ENCODE measurements around the genes ATG9B, ABCB8 and SMARCD3.

DNA sequence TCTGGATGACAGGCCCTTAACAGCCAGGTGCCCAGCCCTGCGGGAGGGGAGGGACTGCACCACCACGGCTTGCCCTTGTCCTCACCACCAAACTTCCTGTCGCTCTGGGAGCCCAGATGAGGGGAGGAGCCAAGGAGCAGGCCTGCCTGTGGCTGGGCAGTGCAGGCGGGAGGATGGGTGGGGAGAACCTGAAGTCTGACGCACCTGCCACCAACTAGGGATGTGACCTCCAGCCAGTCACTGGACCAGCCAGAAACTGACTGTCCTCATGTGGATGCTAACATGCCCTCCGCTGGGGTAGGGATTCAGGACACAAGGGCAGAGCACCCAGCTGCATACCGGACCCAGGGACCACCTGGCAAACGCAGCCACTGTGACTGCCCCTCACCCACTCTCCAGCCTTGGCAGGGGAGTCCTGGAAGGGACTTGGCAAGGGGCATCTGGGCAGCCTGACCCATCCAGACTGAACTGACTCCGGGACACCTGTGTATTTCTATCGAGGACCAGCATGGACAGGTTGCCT lies 35.8 kb downstream of the KCNH2 start:
- PRO-cap, 2 experiments, result no peak in any of the 2 experiments

DNA sequence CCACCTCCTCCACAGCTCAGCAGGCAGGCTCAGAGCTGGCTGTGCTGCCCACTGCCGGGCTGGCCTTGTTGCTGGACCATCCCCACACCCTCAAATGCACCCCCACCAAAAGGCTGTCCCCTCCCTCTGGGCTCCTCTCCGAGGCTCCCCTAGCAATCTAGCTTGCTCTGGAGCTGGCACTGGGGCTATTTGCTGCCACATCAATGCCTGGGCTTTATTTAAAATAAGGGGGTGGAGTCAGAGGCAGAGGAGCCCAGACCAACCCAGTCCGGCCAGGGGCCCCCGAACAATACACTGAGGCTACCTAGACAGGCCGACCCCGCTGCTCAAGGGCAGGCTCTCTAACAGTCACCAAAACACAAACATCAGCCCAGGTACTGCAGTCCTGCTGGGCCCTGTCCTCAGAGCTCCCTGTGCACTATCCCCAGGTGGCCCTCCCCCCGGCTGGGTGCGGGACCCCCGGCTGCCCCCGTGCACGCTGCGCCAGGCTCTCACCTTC lies 14.6 kb downstream of the ATG9B start:
- PRO-cap, 2 experiments, result no peak in any of the 2 experiments

GRCh38 chr7:151017442-151018084 lies 6.7 kb downstream of the ATG9B start:
- PRO-cap, 2 experiments, result no peak in any of the 2 experiments

- PRO-cap, 2 experiments, result no peak in any of the 2 experiments
Observed at GRCh38 chr7:151024131-151024648, at the start of gene ATG9B. Gene ATG9B (minus strand): TSS chr7:151024494.

- PRO-cap, 2 experiments, result peak in 2 of 2 experiments; most common plus-strand start chr7:151028452 (in 2); most common minus-strand start chr7:151028682 (in 1)
Observed at GRCh38 chr7:151028369-151029067, at the start of gene ABCB8. Gene ABCB8 (plus strand): TSS chr7:151028450.

- PRO-cap, 2 experiments, result no peak in any of the 2 experiments
Observed at GRCh38 chr7:151047974-151048475, 306 bp upstream of the ASIC3 start.

DNA sequence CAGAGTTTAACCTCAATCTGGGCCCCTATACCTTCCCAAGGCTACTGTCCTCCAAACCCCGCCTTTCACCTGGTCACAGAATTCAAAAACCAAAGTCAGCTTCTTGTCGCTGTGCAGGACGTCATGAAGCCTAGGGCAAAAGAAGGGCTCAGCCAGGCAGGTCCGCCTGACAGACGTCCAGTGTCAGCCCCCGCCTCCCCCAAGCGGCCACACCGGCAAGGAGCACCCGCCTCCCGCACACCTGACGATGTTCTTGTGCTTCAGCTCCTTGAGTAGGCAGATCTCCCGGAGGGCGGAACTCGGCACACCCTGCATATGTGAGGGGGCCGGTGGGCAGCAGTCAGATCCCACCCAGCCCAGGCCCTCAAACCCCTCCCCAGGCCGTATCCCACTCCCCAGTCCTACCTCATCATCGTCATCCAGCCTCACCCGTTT lies 1.0 kb downstream of the CDK5 start:
- PRO-cap, 2 experiments, result no peak in any of the 2 experiments

- PRO-cap, 2 experiments, result no peak in any of the 2 experiments
Observed at GRCh38 chr7:151073991-151074804, 6.4 kb downstream of the FASTK start.

DNA sequence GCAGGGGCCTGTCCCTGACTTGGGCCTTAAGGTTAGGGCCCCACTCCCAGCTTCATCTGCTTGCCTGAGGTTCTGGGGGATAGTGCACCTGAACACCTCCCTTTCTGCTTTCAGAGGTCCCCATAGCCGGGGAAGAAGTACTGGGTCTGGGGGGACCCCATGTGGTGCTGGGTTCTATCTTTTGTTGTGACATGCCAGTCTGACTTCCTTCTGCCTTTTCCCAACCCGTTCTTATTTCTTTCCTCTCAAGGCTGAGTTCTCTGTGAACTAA lies 1.8 kb downstream of the AGAP3 start:
- PRO-cap, 2 experiments, result no peak in any of the 2 experiments

DNA sequence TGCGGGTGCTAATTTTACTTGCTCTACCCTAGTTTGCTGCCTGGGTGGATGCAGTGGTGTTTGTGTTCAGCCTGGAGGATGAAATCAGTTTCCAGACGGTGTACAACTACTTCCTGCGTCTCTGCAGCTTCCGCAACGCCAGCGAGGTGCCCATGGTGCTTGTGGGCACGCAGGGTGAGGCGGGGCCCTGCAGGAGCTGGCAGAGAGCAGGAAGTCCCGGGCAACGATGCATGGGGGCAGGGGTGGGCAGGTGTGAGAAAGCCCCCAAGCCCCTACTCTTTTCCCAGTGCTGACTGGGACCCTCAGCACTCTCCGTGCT lies 31.3 kb downstream of the AGAP3 start:
- PRO-cap, 2 experiments, result no peak in any of the 2 experiments

- PRO-cap, 2 experiments, result no peak in any of the 2 experiments
Observed at GRCh38 chr7:151142231-151143012, 25.1 kb downstream of the GBX1 start.

DNA sequence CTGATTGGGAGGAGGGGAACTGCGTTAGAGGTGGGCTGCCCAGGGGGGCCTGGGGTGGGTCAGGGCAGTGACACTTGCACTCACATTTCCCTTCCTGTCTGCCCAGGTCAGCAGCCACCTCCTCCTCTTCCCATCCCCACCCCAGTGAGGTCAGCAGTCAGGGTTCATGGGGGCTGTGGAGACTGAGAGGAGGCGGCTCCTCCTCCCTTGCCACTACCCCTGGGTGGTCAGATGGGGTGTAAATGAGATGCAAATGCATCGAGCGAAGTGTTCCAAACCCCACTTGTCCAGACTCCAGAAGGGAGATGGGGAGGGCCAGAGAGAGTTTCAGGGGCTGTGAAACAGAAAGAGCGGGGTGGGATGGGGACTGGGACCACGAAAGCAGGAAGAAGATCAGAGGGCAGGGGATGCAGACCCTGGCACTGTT lies 2.0 kb downstream of the SMARCD3 start:
- PRO-cap, 2 experiments, result no peak in any of the 2 experiments

- PRO-cap, 2 experiments, result peak in 2 of 2 experiments; most common plus-strand start chr7:151248062 (in 1); most common minus-strand start chr7:151248021 (in 1)
Observed at GRCh38 chr7:151247940-151248493, 477 bp downstream of the SMARCD3 start.

- PRO-cap, 2 experiments, result peak in 2 of 2 experiments; most common plus-strand start chr7:151248811 (in 1); most common minus-strand start chr7:151248780 (in 2)
Observed at GRCh38 chr7:151248494-151249014, at the start of gene SMARCD3. Gene SMARCD3 (minus strand): TSS chr7:151248694.

- PRO-cap, 2 experiments, result peak in 2 of 2 experiments; most common plus-strand start chr7:151251515 (in 1)
Observed at GRCh38 chr7:151251038-151251621, 2.6 kb upstream of the SMARCD3 start.

DNA sequence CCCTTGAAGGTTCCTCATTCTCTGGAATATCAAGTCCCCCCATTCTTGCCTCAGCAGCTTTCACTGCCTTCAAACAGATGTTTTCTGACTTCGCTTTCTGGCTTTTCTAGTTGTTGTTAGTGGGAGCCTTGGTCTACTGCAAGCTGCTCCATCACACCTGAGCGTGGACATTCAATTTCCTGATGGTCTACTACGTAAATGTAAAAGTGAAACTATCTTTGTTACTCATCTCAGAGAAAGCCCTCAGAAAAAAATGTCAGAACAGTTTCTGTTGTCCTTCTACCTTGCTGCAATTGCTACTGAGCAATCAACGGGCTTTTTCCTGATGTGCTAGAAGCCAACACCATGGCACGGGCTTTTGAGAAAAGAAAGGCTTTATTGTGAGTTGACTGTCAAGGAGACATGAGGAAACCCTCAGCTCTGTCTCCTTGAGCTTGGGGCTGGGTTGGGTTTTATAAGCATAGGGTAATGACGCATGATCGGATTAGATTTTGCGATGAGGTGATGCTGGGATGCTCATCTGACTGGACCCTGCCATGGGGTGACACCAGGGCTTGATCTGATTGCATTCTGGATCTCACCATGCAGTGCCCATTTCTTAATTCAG lies 1.5 kb upstream of the NUB1 start:
- PRO-cap, 2 experiments, result no peak in any of the 2 experiments

DNA sequence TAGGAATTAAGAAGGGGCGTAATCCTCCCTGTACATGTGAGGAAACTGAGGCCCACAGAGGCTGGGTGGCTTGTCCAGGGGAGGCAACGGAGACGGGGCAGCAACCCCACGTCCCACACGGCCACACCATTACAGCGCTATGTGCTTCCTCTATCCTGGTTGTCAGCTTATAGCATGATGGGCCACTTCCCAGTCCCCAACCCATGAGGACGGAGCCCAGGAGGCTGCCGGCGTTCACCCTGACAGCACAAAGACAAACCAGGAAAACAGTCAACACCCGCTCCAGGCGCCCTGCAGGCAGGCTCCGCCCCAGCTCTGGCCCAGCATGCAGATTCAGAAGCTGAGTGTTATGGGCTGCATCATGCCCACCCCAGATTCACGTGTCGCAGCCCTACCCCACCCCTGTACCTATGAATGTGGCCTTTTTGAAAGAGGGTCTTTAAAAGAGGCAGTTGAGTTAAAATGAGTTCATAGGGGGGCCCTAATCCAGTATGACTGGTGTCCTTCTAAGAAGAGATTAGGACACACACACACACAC lies 14.8 kb downstream of the WDR86 start:
- PRO-cap, 2 experiments, result no peak in any of the 2 experiments

DNA sequence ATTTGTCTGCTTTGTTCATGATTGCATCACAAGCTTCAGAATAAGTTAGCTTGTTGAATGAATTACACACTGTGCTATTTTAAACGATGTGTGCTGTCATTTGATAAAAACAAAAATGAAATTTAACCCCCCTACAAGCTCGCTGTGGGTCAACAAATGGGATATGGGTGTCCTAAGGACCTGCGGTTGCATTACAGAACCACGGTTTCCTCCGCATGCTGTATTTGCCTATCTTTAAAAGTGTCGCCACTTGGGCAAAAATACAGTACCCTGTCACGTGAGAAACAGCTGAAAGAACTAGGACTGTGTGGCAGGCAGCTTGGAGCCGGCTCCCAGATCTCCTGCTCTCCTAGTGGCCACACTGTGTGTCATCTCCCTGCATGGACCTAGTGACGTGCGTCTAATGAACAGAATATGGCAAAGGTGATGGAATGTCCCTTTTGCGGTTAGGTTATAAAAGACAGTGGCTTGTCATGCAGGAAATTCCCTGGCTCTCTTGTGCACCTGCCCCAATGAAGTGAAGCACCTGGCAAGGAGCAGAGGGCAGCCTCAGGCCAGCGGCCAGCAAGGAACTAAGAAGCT lies 32.9 kb upstream of the CRYGN start:
- PRO-cap, 2 experiments, result no peak in any of the 2 experiments

- PRO-cap, 2 experiments, result no peak in any of the 2 experiments
Observed at GRCh38 chr7:151506703-151507409, 12.8 kb downstream of the RHEB start.

DNA sequence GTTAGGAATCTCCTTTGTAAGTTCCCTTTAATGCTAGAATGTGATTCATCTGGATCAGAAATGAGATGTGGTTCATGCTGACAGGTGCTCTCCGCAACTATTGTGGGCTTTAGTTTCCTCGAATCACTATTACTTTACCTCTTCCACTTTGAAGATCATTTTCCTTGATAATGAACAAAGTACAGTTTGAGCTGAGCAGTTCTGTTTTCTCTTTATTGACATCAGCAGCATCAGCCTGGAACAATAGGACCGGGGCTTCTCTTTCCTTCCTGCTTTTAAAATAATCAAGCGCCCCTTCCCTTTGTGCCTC lies 66.8 kb upstream of the RHEB start:
- PRO-cap, 2 experiments, result no peak in any of the 2 experiments

Measured in heart right ventricle (tissue), 2 donors.